Uterus (tissue), 7 donors: ENCODE data around the genes GPC1 and KIF1A.

DNA sequence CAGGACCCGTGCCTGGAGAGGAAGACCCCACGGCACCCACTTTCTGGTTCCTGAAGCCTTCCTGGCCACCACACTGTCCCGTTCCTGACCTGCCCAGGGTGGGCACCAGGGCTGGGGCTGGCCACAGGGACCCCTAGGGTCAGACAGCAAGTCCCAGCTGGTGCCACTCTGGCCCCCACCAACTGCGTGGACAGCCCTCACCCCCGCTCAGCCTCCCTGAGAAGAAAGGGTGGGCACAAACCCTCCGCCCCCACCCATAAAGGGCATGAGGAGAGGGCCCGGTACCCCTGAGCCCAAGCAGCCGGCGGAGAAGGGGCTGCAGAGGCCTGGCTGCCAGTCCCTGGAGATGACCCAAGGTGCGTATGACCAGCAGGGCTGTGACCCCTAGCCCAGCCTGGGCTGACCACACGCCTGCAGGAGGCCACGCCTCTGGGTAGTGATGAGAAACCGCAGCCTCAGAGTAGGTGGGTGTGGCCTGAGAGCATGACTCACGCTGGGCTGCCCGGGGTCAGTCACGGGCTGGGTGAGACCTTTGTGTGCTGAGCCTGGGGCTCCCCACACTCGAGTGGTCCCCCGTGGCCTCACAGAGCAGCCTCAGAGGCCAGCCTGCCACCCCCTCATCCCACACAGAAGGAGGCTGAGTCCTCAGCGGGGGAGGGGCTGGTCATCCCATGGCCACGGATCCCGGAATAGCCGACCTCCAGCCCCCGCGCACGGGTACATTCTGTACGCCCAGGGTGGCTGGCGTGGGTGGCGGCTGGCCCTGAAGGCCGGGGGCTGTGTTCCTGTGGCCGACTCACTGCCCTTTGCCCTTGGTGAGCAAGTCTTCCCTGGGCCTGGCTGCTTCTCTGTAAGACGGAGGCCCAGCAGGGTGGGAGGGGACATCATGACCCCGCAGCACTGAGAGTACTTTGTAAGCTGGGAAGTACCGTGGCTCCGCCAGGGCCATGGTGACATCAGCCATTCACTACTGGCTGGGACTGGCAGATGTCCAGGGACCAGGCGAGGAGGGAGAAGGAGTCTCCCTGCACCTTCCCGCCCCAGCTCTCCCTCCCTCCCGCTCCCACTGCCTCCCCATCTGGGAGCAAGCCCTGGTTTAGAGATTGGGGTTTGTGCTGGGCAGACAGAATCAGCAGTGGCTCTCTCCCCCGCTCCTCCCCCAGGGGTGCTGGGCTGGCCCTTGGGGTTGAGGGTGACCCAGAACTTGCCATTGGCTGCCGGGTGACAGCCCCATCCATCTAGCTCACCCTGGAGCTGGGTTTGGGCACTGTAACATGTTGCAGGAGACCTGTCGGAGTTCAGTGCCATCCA is 110.8 kb upstream of the OTOS start:
- PRO-cap, 4 experiments = peak in 4 of 4 experiments; most common plus-strand start position 511 of the sequence (in 4); most common minus-strand start position 431 of the sequence (in 3)
- RAMPAGE, long total RNA, 2 experiments = no peak in any of the 2 experiments
- RRBS = 7% methylated on average over 8 of the region's 40 CpGs

- PRO-cap, 4 experiments = no peak in any of the 4 experiments
- RAMPAGE, long total RNA, 2 experiments = no peak in any of the 2 experiments
- RRBS = no CpG with 5 or more reads among the region's 15 CpGs
Observed at GRCh38 chr2:240387577-240388047, 47.9 kb upstream of the GPC1 start.

DNA sequence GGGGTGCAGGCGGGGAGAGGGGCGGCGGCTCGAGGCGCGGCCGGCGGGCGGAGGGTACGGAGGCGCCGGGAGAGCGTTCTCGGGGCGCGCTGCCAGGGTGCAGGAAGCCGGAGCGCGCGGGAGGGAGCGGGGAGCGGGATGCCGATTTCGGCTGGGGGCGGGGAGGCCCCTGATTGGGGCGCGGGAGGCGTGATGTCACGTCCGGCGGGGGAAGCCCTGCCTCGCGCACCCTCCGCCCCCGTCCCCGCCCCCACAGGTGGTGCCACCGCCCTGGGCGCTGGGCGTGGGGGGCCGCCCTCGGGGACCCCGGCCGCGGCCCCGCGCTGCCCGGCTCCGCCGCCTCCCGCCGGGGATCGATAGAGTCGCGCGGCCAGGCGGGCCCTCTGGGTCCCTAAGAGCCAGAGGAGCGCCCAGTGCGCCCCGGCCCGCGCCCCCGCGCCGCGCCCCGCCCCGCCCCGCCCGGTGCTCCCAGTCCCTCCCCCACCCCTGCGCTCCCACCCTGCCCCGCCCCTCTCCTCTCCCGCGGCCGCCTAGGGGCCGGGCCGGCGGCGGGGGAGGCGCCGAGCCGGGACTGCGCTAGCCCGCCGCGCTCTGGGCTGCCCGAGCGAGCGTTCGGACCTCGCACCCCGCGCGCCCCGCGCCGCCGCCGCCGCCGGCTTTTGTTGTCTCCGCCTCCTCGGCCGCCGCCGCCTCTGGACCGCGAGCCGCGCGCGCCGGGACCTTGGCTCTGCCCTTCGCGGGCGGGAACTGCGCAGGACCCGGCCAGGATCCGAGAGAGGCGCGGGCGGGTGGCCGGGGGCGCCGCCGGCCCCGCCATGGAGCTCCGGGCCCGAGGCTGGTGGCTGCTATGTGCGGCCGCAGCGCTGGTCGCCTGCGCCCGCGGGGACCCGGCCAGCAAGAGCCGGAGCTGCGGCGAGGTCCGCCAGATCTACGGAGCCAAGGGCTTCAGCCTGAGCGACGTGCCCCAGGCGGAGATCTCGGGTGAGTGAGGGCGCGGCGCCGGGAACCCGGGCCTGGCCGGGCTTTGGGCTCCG is at the start of gene GPC1:
TSS of gene GPC1 (plus strand) at position 560 of the 1,034 bp plus-strand sequence.
- PRO-cap, 4 experiments = peak in 4 of 4 experiments; most common plus-strand start position 560 of the sequence (in 3); most common minus-strand start position 99 of the sequence (in 3)
- RAMPAGE, long total RNA, 2 experiments = no peak in any of the 2 experiments
- RRBS = 1% methylated on average over 111 of the region's 152 CpGs

- PRO-cap, 4 experiments = no peak in any of the 4 experiments
- RAMPAGE, long total RNA, 2 experiments = no peak in any of the 2 experiments
- RRBS = 81% methylated on average over 16 of the region's 49 CpGs
Observed at GRCh38 chr2:240465338-240466598, 30.3 kb downstream of the GPC1 start.

- PRO-cap, 4 experiments = no peak in any of the 4 experiments
- RAMPAGE, long total RNA, 2 experiments = no peak in any of the 2 experiments
- RRBS = no CpG with 5 or more reads among the region's 24 CpGs
Observed at GRCh38 chr2:240573505-240574204, 5.4 kb downstream of the RNPEPL1 start.

GRCh38 chr2:240626560-240627332 is 1.5 kb downstream of the GPR35 start:
- PRO-cap, 4 experiments = no peak in any of the 4 experiments
- RAMPAGE, long total RNA, 2 experiments = no peak in any of the 2 experiments
- RRBS = no CpG with 5 or more reads among the region's 23 CpGs

DNA sequence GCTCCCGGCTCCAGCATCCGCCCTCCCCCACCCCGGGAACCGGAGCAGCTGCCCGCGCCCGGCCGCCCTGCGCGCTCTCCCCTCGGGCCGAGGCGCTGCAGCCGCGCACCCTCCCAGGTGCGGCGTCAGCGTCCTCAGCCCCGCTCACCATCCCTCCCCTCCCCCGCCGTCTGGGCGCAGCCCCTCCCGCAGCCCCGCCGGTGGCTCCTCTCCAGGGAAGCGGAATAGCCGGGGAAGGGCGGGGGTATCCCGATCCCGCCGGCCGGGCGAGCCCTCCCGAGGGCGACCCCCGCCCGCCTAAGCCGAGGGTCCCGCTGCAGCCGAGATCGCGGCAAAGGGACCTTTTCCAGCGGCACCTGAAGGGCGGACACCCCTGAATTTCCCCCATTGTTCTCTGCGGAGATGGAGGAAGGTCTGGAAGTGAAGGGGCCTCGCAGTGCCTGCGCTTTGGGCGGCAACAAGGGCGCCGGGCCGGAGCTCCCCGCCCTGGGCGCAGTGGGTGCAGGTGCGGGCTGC is 428 bp downstream of the KIF1A start:
- PRO-cap, 4 experiments = no peak in any of the 4 experiments
- RAMPAGE, long total RNA, 2 experiments = no peak in any of the 2 experiments
- RRBS = 3% methylated on average over 5 of the region's 54 CpGs

DNA sequence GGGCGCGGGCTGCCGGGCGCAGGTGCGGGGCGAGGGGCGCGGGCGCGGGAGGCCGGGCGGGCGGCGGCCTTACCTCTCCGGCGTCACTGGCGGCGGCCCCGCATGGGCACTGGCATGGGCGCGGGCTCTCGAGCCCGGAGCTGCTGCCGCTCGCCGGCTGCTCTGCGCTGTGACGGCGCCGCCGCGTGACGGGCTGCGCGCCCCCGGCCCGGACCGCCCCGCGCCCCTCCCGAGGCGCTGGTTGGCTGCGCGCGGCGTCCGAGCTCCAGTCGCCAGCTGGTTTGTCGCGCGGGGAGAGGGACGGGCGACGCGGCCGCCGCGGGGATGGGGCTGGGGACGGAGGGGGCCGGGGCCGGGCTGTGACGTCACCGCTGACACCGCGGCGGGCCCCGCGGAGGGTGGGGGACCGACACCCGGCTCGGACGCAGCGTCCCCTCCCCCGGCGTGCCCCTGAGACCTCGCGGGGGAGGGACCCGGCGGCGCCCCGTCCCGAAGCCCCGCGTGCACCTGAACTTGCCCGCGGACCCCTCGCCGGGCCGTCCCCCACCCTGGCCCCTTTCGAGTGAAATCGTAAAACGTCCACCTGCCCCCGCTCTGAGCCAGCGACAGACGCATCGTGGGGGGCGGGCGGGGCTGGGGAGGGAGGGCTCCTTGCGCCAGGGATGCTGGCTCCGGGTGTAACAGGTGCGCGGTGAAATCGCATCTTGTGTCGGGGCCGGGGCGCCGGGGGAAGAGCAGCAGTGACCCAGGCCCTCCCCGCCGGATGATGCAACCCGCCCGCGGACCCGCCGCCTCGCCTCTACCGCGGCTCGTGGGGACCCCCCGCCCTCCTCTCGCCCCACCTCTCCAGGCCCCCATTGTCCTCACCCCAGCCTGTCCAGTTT is at the start of gene KIF1A:
TSS of gene KIF1A (minus strand) at position 171 of the 884 bp plus-strand sequence.
- PRO-cap, 4 experiments = peak in 2 of 4 experiments; most common plus-strand start position 268 of the sequence (in 2); most common minus-strand start position 164 of the sequence (in 1)
- RAMPAGE, long total RNA, 2 experiments = no peak in any of the 2 experiments
- RRBS = 3% methylated on average over 56 of the region's 120 CpGs

GRCh38 chr2:240857053-240858090 is 11.3 kb upstream of the AGXT start:
- PRO-cap, 4 experiments = no peak in any of the 4 experiments
- RAMPAGE, long total RNA, 2 experiments = no peak in any of the 2 experiments
- RRBS = 61% methylated on average over 3 of the region's 22 CpGs

DNA sequence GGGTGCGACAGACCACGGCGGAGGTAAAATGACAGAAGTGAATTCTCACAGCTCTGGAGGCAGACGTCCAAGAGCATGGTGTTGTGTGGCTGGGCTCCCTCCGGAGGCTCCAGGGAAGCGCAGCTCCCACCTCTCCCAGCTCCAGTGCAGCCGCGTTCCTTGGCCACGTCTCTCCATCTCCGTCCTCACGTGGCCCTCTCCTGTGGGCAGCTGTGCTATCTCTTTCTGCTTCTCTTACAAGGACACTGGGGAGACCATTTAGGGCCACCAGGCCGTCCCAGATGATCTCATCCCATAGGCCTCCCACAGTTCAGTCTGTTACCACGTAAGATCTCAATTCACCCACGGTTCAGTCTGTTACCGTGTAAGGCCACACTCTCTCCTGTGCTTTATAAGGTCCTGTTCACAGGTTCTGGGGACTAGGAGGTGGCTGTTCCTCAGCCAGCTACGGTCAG is 2.8 kb upstream of the MAB21L4 start:
- PRO-cap, 4 experiments = no peak in any of the 4 experiments
- RAMPAGE, long total RNA, 2 experiments = no peak in any of the 2 experiments
- RRBS = no CpG with 5 or more reads among the region's 16 CpGs

DNA sequence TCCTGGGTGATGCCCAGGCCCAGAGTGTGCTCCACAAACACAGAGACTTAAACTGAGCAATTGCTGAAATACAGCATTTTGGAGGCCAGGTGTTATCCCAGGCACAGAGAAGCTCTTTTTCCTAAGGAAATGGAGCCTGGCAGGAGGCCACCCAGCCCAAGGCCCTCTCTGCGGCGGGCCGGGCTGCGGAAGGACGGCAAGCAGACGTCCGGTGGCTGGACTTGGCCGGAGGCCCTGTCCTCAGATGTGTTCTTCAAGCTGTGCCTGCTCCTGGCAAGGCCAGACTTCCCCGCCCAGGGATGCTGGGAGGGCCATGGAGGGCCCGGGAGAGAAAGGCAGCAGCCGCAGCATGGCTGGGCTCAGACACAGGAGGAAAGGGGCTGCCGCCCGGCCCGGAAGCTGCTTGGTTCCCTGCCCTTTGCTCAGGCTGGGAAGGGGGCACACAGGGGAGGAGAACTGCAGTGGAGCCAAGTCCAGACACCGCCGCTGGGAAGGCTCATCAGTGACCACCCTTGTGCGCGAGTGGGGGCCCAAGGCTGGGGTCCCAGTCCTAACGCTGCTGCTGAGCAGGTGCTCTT is 7.6 kb downstream of the CROCC2 start:
- PRO-cap, 4 experiments = peak in 1 of 4 experiments; most common plus-strand start position 308 of the sequence (in 1)
- RAMPAGE, long total RNA, 2 experiments = no peak in any of the 2 experiments
- RRBS = 27% methylated on average over 6 of the region's 19 CpGs

DNA sequence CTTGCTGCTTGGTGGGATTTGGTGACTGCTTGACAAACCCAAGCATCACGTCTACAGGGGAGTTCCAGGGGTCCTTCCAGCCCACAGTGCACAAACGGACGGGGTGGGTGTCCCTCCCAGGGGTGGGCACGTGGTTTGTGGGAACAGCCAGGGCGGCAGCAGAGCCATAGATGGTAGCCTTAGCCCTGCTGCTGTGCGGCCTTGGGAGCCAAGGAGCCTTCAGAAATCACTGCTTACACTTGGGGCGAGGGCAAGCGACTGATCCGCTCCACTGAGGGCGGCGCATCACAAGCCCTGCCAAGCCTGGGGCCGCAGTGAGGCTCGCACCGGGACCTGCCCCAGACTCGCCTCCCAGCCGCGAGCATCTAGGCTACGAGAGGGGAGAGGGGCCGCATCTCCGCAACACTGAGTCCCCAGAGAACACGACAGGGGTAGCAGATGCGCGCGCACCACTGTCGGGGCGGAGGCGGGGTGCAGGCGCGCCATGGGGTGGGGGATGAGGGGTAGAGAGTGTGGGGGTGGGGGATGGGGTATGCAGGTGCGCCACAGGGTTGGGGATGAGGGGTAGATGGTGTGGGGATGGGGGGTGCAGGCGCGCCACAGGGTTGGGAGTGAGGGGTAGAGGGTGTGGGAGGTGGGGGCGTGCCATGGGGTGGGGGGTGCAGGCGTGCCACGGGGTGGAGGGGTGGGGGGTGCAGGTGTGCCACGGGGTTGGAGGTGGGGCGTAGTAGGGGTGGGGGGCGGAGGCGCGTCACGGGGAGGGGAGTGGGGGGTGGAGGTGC is 37.0 kb downstream of the SNED1 start:
- PRO-cap, 4 experiments = no peak in any of the 4 experiments
- RAMPAGE, long total RNA, 2 experiments = no peak in any of the 2 experiments
- RRBS = no CpG with 5 or more reads among the region's 41 CpGs

- PRO-cap, 4 experiments = no peak in any of the 4 experiments
- RAMPAGE, long total RNA, 2 experiments = no peak in any of the 2 experiments
- RRBS = no CpG with 5 or more reads among the region's 1 CpG
Observed at GRCh38 chr2:241055374-241055941, 46.6 kb downstream of the MTERF4 start.

- PRO-cap, 4 experiments = peak in 1 of 4 experiments; most common minus-strand start chr2:241065528 (in 1)
- RAMPAGE, long total RNA, 2 experiments = no peak in any of the 2 experiments
- RRBS = 92% methylated on average over 4 of the region's 40 CpGs
Observed at GRCh38 chr2:241065058-241065844, 36.8 kb downstream of the MTERF4 start.

DNA sequence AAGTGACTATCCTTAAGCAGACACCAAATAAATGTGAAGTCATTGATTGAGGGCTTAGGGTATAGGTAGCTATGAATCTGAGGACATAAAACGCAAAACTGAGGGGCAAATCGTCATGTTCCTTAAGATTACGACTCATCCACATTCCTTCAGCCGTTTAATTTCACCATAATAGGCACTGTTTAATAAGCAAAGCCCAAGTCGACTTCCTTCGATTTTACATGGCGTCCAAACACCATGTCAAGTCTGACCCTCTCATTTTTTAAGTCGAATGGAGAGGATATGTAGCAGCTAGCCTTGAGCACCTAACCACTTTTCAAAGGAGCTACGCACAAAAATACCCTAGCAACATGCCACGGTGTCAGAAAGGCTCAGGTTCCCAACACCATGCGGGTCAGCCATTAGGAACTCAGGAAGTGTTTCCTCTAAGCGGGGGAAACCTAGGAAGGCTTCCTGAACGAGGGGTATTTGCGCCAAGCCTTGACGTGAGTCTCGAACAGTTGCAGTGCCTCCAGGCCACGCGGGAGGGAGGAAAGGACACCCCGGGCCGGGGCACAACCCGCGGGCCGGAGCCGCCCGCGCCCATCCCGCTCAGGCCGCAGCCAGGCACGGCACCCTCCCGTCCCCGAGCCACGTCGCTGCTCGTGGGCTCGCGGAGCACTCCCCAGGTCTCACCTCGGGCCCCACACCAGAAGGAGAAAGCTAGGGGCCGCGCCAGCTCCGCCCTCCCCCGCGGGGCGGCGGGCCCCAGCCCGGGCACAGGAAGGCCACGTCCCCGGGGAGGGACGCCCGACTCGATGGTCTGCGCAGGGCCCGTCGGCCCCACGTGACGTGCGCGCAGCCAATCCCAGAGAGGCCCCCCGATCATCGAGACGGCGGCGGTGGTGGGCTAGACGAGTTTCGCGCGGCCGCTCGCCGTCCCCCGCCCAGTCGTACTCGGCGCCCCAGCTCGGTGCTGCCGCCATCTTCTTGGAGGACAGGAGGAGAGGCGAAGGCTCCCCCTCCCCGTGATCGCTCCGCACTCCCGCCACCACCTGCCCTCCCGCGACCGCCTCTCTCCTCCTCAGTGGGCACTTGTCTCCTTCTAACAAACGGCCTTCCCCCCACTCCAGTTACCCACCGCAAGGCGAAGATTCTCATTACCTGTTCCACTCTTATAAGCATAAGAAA is 660 bp downstream of the HDLBP start:
- PRO-cap, 4 experiments = peak in 4 of 4 experiments; most common plus-strand start position 870 of the sequence (in 4); most common minus-strand start position 799 of the sequence (in 4)
- RAMPAGE, long total RNA, 2 experiments = start-site peak on the minus strand in 2 of 2 experiments, centred at positions 760 to 771 of the sequence, 64 to 175 reads per replicate
- RRBS = no CpG with 5 or more reads among the region's 86 CpGs

DNA sequence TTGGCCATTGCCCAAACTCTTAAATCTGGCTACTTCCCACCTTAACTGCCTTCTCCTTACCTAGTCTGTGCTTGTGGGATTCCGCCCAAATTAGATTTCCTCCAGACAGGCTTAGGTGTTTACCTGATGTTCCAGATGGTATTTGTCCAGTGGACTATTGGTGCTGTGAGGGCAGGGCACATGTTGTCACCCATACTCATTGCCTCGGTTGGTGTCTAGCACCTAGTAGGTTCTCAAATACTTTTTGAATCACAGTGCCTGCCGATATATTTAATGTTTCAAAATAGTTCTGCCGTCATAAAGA is 1.0 kb downstream of the SEPTIN2 start:
- PRO-cap, 4 experiments = no peak in any of the 4 experiments
- RAMPAGE, long total RNA, 2 experiments = no peak in any of the 2 experiments
- RRBS = no CpG with 5 or more reads among the region's 4 CpGs

- PRO-cap, 4 experiments = no peak in any of the 4 experiments
- RAMPAGE, long total RNA, 2 experiments = no peak in any of the 2 experiments
- RRBS = no CpG with 5 or more reads among the region's 10 CpGs
Observed at GRCh38 chr2:241399729-241400821, 44.0 kb downstream of the FARP2 start.

DNA sequence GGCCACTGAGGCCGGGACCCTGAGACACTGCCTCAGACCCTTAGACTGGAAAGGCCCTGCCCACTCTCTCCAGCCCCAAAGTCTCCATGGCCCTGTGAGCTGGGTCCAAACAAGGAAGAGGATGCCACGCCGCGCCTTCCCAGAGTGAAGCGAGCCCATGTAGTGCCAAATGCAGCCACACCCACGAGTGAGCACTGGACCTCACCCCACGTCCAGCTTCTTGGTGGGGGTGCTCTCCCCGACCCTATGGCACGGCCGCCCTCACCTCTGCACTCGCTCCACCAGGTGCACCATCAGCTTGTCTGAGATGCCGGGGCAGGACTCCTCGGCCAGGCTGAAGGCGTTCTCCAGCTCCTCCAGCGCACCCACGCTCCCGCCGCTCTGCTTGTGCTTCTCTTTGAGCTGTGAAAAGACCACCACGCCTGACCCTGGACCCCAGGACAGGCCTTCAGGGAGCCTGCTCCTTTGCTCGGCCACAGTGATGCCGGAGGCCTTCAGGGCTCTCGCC is 12.2 kb downstream of the STK25 start:
- PRO-cap, 4 experiments = no peak in any of the 4 experiments
- RAMPAGE, long total RNA, 2 experiments = no peak in any of the 2 experiments
- RRBS = 81% methylated on average over 3 of the region's 22 CpGs

- PRO-cap, 4 experiments = no peak in any of the 4 experiments
- RAMPAGE, long total RNA, 2 experiments = no peak in any of the 2 experiments
- RRBS = no CpG with 5 or more reads among the region's 10 CpGs
Observed at GRCh38 chr2:241505586-241506213, 2.7 kb downstream of the STK25 start.

DNA sequence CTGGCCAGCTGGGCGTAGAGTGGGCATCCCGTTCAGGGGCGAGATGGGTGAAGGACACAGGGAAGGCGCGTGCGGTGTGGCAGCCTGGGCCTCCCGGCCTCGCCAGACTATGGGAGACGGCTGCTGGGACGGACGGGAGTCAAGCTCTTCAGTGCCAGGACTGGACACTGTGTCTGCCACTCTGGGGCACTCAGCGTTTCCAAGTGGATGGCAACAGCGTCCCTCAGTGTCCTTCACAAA is 16.4 kb upstream of the BOK start:
- PRO-cap, 4 experiments = no peak in any of the 4 experiments
- RAMPAGE, long total RNA, 2 experiments = no peak in any of the 2 experiments
- RRBS = 62% methylated on average over 5 of the region's 13 CpGs